Mesenteric fat pad (tissue), 1 donor: ENCODE measurements around a stretch of chr1.

DNA sequence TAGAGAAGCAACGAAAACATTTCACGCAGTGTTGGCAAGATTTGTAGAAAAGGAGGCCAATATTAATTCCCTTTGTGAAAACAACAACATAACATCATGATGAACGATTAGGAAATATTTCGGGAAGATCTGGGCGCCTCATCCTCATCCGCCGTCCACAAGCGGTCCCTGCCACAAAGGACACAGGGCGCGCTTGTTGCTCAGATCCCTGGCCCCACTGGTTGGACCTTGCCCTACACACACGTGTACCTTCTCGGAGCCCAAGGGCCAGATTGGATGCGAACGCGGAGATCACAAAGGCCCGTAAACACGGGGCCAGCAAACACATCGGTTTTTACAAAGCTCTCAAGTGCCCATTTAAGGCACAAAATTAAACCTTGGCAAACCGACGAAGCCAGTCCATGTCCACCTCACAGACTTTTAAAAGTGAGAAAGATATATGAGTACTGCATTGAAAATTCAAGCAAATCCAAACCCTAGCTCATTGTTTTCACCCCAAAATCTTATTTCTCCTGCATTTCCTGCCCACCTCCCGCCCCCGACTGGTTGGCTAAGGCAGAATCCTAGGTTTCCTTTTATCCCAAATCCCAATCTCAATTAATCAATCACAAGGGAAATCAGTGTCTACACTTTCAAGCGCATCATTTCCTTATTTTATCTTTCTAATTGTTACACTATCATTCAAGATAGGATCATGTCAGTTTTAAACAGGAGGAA is 1.5 kb upstream of the GNG4 start:
- PRO-cap = no peak

- PRO-cap = no peak
Measured at GRCh38 chr1:235932090-235932725, 65.5 kb upstream of the LYST start.

DNA sequence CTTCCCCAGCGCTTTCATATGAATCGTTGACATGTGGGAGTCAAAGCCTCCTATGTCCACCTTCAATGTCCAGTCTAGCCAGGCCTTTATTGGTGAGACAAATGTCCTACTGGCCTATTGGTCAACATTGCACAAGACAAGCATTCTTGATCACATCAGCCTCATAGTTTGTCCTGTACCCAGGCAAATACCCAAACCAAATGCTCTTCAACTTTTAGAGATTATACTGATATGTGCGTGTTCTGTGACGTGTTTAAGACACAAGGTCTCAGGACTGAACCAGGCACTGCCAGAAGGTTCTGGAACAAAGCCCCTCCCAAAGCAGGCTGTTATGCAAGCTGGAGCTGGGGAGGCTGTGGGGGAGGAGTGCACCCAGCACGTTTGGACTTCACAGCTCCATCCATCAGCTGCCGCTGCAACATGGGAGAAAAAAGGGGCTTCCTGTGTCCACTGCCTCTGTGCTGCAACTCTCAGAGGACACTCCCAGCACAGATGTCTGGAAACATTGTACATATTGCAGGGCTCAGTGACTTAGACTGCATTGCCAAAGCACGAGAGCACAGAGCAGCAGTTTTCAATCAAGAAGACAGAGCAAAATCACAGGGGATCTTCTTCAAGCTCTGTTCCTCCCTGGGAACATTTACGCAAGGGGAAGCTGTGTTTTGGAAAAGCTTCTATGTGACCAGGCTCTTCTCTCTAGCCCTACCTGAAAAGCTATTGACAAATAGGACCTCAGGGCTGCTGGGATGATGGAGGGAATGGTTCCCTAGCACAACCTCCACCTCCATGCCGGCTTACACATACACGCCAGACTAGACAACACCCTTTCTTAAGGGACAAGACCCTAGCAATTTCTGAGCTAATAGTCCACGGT is 45.8 kb downstream of the NID1 start:
- PRO-cap = no peak

DNA sequence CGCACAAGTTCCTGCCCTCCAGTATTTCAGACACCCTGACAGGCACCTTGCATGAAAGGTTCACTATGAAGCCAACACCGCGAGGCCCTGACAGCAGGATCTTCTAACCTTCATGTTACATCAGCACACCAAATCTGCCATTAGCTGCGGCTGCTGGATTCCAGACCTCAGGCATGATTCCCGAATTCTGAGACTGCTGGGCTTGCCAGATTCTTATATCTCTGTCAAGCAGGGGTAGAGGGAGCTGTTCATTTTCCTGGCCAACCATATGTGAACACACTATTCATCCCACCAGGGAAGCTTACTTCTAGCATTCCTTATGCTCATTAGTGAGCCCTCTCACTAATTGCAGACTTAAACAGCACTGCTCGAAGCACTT is 43.5 kb downstream of the NID1 start:
- PRO-cap = no peak

GRCh38 chr1:236064623-236064994 is 281 bp downstream of the NID1 start:
- PRO-cap = no peak

- PRO-cap = no peak
Measured at GRCh38 chr1:236067727-236068423, 3.0 kb upstream of the NID1 start.

DNA sequence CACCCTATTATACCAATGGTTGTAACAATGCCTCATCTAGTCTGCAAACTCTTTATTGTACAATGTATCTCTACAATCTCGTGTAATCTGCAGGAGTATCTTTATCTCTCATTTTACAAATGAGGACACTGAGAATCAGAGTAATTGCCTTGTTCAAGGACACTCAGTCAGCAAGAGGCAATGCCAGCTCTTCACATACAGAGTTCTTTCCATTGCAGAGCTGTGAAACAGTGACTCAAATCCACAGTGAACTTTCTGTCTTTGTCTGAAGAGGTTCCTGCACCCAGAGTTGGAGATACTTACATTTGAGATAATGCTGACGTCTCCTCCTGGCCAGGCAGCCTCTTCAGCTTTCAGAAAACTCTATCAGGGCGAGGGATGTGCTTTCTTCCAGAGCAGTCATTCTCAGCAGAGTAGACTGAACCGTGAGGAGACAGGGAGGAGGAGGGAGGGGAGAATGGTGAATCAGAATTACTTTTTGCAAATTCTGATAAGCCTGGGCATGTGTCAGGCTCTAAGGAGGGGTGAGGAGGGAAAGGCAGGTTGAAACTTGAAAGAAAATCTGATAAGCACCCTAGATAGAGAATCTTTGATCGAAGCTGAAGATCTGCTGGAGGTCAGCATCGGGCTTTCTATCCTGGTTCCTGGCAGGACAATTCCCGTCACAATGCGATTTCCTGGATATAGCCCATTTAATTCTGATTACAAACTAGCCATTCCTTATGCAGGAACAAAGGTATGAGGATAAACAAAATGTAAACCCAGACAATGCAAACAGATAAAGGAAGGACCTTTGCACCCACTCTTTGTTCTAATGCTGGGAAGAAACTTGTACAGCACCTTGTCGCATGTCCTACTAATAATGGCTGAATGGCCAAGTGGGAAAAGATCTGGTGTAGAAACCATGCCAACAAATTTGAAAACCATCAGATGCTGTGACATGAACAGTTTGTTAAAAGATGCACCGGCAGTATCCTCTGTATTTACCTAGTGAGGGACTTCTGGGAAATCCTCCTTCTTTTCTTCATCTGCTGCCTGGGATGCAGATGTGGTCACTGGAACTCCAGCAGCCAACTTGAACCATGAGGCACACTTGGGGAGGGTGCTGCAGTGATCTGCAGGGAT is 19.0 kb upstream of the NID1 start:
- PRO-cap = no peak

DNA sequence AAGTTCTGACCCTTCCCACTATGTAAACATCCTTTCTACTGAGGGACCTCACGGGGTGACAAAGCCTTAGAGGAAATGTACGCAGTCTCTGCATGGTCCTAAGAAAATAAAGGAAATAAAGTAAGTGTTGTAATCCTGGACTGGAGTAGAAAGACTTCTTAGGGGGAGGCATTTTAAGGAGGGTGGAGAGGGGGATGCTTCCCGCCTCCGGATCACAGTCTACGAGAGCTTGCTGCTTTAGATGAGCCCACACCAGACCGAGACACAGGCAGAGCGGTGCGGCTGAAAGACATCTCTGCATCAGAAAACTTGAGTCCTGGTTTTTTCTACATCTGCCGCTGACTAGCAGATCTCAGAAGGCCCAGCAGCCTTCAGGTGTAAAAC is 22.3 kb upstream of the GPR137B start:
- PRO-cap = no peak

DNA sequence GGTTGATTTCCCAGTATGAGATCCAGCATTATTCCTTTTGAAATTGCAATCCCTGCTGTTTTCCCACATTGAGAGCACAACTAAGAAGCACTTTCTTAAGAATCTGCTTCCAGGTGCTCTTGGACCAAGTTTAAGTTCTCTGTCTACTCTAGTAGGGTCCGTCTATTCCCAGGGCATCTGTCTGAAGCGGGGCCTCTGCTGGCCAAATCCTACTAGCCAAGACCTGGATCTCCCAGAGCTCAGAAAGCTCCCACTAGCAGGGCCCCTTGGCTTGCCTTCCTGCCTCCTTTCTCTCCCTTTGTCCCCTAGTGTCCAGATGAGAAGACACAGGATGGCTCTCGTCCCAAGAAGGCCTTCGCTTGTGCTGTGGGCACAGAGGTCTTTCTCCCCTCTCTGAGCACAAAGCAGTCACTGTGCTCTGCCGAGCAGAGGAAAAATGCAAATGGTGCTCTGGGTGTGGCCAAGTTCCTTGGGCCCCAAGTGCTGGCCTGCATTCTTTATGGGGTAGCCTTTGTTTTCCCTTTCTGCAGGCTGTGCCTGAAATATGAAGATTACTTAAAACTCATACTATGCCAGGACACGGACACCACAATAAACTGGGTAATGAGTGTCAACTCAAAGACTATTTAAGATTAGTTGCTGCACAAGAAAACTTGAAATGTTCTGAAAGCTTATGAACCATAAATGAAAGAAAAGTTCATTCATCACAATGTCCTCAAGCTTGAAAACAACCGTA is 13.0 kb upstream of the GPR137B start:
- PRO-cap = no peak

- PRO-cap = no peak
Measured at GRCh38 chr1:236151742-236152140, 9.4 kb downstream of the GPR137B start.

- PRO-cap = no peak
Measured at GRCh38 chr1:236176628-236177520, 34.5 kb downstream of the GPR137B start.

DNA sequence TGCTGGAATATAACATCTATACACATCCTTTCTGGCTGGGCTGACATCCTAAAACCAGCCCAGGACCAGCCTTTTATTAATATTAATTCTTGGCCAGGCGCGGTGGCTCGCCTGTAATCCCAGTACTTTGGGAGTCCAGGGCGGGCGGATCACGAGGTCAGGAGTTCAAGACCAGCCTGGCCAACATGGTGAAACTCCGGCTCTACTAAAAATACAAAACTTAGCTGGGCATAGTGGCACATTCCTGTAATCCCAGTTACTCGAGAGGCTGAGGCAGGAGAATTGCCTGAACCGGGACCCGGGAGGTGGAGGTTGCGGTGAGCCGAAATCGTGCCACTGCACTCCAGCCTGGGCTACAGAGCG is 33.7 kb upstream of the LGALS8 start:
- PRO-cap = no peak

DNA sequence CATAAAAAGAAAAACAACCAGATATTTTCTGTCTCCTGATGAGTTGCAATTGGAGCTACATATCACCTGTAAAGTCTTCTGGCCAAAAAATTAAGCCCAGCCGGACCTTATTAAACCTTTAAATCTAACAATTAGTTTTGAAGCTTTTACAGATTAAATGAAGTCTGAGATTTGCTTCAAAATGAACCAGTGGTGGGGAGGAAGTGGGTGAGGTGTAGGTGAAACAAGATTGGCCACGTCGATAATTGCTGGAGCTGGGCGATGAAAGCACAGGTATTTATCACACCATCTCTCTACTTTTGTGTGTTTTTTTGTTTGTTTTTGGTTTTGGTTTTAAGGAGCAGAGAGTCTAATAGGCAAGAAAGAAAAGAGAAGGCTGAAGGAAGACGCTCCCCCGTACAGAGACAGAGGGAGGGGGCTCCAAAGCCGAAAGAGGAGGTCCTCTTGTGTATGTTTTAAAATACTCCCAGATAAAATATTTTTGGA is 6.9 kb upstream of the LGALS8 start:
- PRO-cap = no peak

- PRO-cap = no peak
Measured at GRCh38 chr1:236517309-236517740, 6.5 kb upstream of the LGALS8 start.

DNA sequence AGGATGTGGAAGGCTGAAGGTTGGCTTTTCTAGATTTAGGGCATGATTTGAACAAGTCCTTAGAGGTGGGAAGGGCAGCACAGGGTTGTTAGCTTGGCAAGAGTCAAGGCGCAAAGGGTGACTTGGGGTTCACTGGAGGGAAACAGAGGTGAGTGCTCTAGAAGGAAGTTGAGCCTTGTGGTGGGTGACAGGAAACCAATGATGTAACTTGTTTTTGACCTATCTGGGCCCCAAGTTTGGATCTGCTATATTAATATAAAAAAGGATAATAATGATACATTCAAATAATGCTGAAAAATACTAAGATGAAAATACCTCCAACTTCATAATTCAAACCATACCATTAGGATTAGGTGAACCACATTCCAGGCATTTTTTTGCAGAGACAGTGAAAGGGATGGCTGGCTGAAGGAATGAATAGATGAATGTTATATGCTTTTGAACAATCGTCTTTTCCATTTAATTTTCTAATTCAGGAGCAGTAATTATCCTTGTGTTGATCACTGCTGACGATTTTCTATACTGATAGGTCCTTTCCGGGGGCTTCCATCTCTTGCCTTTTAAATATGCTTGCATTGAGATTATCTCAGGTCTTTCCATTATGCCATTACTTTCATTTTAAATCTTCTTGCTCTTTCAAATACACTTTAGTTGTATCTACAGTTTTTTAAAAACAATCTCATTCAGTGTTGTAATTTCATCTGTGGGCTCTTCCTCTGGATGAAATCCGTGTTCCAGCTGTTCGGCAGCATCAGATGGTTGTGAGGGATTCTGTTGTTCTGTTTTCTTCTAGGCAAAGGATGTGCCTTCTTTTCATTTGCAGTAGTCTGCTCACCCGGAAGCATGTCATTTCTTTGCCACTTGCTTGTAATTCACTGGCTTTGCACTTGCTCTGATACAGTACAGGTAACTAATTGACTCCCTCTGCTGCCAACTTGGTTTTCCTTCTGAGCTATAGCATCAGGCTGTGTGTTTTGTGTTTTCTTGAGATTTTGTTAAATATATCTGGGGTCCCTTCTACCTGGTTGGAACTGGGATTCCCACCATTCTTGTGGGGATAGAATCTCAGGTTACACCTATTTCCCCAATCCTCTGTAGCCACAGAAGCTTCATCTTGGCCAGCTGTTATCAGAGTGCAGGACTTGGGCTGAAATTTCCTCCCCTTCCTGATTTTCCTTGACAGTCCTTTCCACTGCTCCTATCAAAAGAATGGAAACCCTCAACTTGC is 22.4 kb downstream of the LGALS8 start:
- PRO-cap = no peak

GRCh38 chr1:236550012-236550840 is 26.4 kb downstream of the LGALS8 start:
- PRO-cap = no peak

GRCh38 chr1:236551184-236551917 is 27.6 kb downstream of the LGALS8 start:
- PRO-cap = no peak

DNA sequence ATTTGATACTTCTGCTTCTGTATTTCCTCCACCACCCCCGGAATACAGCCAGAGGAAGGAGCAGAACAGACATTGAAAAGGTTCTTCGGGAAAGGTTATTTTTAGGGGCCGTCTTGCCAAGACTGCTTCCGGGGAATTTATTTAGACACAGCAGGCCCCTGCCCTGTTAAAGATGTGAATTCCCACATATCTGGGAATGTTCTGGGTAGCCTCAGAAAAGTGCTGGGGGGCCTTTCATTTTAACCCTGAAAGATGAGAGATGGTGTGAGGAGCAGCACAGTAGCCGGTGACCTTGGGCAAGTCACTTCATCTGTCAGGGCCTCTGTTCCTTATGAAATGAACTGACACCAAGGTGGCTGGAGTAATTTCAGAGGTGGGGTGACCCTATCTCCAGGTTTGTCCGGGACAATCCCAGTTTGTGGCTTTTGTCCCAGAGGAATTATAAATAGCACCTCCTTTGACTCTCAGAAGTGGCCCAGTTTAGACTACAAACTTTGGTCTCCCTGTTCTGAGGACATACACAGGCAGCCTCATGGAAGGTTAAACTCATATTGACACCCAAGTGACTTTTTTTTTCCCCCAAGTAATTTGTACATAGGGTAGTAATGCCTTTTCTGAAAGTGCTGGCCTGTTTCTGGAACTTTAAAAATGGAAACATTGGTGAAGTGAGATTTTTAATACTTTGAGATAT is 14.5 kb downstream of the ACTN2 start:
- PRO-cap = no peak

- PRO-cap = no peak
Measured at GRCh38 chr1:236709367-236709703, 23.0 kb downstream of the ACTN2 start.

DNA sequence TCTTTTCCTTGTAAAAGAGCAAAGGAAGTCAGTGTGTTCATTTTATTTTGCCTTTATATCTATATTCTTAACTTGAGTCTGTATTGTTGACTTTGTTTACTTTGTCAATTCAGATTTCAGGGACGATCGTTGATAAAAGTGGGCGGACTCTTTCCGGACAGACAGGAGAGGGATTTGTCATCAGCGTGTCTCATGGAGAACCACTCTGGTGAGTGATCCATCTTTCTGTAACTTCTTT is 21.2 kb downstream of the MTR start:
- PRO-cap = no peak